Right cardiac atrium (tissue), 1 donor: ENCODE measurements around a stretch of chr20.

DNA sequence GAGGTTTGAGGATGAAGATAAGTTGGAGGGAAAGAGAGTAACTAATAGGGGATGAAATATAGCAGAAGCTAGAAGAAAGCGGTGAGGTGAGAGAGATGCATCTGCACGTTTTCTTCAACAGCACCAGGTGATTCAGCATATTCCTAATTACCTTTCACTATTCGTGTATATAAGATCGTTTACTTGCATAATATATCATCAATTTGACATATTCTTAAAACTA is 5.9 kb upstream of the SLC17A9 start:
- PRO-cap: no peak

GRCh38 chr20:62963515-62964186 is 11.1 kb downstream of the SLC17A9 start:
- PRO-cap: no peak

DNA sequence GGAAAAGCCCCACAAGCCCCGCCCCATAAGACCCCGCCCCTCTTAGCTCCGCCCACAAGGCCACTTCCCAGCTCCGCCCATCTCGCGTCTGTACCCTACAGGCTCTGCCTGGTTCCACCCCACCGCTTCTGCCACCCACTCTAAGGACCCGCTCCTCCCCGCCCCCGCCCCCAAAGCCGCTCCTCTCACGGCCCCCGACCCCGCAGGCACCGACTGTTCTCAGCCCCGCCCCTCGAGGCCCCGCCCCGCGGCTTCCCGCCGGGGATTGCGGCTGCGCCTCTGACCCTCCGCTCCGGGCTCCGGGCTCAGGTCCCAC is 65.0 kb upstream of the BHLHE23 start:
- PRO-cap: no peak

DNA sequence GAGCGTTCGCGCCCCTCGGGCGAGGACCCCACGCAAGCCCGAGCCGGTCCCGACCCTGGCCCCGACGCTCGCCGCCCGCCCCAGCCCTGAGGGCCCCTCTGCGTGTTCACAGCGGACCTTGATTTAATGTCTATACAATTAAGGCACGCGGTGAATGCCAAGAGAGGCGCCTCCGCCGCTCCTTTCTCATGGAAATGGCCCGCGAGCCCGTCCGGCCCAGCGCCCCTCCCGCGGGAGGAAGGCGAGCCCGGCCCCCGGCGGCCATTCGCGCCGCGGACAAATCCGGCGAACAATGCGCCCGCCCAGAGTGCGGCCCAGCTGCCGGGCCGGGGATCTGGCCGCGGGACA is 37.5 kb downstream of the YTHDF1 start:
- PRO-cap: no peak

DNA sequence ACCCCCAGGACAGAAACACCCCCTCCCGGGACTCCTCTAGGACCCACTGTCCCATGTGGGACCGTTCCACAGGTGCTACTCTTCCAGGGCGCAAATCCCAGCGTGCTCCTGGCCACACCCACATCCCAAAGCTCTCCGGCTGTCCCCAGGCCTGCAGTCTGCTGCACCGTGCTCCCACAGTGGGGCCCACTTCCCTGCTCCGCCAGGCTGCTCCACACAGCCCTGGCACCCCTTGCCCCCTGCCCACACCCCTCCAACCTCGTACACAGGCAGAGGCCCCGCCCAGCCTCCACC is 27.4 kb downstream of the YTHDF1 start:
- PRO-cap: no peak

- PRO-cap: no peak
Measured at GRCh38 chr20:63254672-63254843, 295 bp upstream of the NKAIN4 start.

DNA sequence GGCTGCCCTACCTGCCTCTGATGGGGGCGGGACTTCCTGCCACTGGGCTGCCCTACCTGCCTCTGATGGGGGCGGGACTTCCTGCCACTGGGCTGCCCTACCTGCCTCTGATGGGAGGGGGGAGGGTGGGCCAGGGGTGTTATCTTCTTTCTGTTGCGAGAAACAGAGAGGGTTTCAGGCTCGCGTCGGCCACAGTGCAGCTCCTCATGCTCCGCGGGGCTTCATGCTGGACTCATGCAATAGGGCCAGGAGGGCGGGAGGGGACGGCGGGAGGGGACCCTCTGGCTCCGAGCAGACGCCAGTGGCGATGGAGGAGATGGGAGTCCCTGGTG is 48.7 kb upstream of the CHRNA4 start:
- PRO-cap: no peak

DNA sequence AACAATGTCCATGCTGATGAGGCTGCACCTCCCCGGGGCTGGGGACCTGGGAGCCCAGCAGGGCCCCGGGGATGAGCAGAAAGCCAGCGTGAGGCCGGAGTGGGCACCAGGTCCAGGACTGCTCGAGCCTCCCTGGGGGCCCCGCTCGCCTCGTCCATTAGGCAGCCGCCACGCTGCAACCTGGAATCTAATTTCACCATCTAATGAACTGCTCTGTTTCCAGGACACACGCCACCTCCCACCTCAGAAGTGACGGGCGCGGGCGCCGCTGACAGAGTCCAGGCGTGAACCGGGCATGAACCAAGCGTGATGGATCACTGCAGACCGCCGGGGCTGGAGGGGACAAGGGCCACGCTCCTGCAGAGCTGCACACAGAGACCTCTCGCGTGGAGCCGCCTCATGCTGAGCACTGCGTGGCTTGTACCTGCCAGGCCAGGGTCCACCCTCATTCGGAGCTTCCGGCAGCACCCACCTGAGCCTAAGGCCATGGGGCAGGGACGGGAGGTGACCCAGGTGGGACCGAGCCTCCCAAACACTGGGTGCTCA is 15.5 kb downstream of the KCNQ2 start:
- PRO-cap: bidirectional peak, plus-strand start at position 322 of the sequence, minus-strand start at position 105 of the sequence

GRCh38 chr20:63471035-63472128 is 1.1 kb downstream of the KCNQ2 start:
- PRO-cap: no peak

- PRO-cap: no peak
Measured at GRCh38 chr20:63488060-63488825, 10.6 kb downstream of the EEF1A2 start.

GRCh38 chr20:63497869-63498789 is 754 bp downstream of the EEF1A2 start:
- PRO-cap: bidirectional peak, plus-strand start at chr20:63498301, minus-strand start at chr20:63498179

DNA sequence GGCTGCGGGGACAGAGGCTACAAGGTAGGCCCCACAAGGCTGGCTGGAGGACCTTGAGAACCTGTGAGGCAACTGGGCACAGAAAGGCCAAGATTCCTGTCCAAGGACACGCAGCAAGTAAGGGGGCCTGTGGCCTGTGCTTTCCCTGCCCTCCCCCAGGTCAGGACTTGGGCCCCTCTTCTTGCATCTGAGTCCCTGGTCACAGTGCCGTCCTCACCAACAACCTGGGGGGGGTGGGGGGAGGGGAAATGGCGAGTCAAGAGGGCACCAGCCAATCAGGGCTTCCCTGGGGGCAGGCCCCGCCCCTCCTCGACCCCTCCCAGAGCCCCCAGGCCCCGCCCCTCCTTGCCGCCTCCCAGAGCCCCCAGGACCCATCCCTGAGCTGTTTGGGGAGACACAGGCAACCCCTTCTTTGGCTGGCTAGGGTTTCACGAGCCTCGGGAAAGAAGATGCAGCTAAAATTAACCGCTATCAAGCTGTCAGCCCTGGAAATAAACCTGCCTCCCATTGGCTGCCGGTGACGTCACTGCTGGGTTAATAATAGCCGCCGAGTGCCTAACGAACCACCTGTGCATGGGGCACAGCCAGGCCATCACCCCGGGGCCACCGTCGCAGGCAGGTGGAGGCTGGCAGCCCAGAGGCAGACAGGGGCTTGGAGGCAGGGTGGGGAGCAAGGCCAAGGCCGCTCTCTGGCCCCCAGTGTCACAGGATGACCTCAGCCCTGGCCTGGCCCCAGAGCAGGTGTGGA is 3.0 kb upstream of the EEF1A2 start:
- PRO-cap: bidirectional peak, plus-strand start at position 566 of the sequence, minus-strand start at position 189 of the sequence

- PRO-cap: no peak
Measured at GRCh38 chr20:63538528-63539077, 1.4 kb upstream of the PTK6 start.

DNA sequence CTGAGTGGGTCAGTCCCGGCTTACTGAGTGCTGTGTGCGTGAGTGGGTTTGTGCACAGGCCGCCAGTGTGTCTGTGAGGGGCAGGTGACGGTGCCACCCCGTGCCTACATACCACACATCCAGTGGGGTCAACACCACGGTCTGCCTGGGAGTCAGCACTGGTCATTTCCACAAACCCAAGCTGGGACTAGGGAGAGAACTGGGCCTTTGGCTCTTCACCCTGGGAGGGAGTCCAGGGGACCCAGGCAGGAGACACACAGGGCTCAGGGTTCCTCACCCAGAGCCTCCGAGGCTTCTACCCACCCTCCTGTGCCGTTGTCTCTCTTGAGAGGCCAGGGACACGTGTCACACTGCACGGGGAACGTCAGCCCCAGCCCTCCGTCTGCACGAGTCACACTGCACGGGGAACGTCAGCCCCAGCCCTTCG is 3.0 kb upstream of the PTK6 start:
- PRO-cap: no peak

- PRO-cap: no peak
Measured at GRCh38 chr20:63554328-63555080, 545 bp downstream of the FNDC11 start.

DNA sequence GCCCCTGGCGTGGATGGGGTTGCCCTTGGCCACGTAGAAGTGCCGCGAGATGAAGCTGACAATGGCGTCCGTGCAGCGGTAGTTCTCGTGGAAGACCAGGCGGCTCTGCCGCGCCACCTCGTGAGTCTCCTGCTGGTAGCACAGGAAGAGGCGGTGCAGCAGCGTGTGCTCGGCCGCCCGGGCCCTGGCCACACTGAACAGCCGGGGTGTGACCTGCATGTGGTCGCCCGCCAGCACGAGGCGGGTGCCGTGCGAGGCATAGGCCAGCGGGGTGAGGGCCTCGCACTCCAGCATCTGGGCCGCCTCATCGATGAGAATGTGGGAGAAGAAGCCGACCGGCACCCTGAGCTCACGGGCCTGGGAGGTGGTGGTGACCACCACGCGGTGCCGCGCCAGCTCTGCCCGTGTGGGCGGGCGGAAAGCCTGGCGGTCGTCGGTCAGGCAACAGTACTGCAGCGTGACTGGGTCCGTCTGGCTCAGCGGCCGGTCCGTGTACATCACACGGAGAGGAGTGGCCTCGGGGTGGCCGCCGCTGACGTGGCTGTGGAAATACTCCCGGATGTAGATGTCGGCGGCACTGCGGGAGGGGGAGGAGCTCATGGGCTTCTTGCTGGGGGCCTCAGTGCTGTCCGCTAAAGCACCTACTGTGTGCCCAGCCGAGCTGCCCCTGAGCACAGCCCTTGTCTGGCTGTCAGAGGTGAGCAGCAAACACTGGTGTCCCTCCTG is 6.8 kb downstream of the HELZ2 start:
- PRO-cap: no peak

DNA sequence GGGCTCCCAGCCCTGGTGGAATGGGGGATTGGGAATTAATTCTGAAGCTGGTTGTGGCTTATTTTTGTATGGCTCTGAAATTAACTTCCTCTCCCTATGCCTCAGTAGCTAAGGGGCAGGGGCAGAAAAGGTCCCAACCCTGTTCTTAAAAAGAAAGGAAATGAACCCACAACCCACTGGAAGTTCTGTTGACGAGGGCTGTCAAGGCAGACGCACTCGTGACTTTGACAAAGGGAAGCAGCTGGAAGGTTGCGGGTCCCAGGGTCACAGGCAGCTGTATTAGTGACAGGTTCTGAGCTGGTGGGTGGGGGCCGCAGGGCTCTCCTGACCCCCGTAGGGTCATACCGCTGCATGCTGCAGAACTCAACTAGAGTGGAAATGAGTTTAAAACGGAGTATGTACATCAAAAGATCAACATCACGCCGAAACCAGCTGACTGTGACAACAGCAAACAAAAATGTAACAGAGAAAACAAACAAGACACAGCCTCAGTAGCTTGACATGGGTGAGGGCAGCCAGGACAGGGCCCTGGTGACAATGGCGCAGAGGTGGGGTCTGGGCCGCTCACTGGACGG is 14.1 kb upstream of the HELZ2 start:
- PRO-cap: no peak

DNA sequence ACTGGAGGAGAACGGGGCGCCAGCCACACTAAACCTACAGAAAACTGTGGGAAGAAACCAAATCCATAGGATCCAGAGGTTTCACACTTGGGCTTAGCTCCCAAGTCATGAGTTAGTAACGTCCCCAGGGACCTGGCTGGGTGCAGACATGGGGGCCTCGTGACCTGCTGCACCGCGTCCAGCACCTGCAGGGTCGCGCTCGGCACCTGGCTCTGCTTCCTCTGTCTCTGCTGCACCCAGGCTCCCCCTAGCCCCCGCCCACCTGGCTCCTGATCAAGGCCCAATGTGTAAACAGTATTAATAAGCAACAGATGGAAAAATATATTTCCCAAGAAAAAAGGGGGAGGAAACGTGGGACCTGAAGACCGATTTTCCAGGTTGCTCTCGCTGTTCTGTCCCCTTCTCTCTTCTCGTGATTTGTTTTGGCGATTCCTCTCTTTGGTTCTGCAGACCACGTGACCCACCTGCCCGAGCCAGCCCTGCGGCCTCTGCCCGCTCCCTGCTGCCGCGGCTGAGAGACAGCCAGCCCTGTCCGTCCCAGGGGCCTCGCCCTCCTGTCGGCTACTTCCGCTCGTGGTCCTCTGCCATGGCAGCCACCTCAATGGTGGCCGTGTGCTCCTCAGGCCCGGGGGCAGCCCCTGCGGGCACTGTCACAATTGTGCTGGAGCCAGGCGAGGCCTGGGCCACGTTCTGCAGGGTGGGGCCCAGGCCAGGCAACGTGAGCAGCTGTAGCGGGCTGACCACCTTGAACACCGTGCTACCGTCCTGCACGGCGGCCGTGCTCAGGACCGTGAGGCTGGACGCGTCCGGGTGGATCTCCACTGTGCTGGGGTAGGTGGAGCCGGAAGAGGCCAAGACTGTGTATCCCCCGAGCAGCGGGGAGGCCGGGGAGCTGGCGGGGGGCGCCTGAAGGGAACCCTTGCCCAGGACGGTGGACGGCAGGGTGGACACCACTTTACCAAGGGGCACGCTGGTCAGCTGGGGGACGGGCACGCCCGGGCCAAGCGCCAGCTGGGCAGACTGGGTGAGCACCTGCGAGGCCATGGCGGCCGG is 15.8 kb upstream of the HELZ2 start:
- PRO-cap: no peak

DNA sequence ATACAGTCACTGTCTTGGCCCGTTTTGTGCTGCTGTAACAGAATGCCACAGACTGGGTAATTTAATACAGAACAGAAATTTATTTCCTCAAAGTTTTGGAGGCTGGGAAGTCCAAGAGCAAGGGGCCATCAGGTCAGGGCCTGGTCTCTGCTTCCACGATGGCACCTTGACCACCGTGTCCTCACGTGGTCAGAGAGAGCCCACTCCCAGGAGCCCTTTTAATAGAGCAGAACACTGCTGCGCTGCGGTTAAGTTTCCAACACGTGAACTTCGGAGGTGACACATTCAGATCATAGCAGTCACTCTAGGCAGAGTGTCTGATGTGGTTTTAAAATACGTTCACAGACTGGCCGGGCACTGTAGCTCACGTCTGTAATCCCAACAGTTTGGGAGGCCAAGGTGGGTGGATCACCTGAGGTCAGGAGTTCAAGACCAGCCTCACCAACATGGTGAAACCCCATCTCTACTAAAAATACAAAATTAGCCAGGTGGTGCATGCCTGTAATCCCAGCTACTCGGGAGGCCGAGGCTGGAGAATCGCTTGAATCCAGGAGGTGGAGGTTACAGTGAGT is 8.9 kb upstream of the GMEB2 start:
- PRO-cap: no peak

DNA sequence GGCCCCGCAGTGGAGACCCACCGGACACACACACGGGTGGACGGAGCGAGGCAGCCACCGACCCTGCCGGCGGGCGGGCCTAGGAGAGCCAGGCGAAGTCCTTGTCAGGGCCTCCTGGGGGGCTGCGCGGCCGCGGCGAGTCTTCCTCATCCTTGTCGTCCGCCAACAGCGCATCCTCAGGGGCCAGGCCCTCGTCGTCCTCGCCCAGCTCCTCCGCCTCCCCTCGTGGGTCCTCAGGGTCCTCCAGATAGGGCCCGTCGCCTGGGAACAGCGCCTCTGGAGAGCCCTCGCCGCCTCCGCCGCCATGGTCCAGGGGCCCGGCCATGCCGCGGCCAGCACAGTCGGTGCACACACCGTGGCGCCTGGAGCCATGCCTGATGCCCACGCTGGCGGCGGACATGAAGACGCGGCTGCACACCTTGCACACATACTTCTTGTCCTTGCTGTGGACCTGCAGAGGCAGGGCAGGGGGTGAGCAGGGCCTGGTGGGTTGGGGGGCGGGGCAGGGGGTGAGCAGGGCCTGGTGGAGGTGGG is 7.3 kb downstream of the SLC2A4RG start:
- PRO-cap: no peak